BE2C (cell line): ENCODE results near the genes REG1A, LRRTM1 and SUCLG1.

- RRBS = no CpG with 5 or more reads among the region's 3 CpGs
These were observed 87.5 kb downstream of the SEMA4F start for GRCh38 chr2:74741483-74741953.

DNA sequence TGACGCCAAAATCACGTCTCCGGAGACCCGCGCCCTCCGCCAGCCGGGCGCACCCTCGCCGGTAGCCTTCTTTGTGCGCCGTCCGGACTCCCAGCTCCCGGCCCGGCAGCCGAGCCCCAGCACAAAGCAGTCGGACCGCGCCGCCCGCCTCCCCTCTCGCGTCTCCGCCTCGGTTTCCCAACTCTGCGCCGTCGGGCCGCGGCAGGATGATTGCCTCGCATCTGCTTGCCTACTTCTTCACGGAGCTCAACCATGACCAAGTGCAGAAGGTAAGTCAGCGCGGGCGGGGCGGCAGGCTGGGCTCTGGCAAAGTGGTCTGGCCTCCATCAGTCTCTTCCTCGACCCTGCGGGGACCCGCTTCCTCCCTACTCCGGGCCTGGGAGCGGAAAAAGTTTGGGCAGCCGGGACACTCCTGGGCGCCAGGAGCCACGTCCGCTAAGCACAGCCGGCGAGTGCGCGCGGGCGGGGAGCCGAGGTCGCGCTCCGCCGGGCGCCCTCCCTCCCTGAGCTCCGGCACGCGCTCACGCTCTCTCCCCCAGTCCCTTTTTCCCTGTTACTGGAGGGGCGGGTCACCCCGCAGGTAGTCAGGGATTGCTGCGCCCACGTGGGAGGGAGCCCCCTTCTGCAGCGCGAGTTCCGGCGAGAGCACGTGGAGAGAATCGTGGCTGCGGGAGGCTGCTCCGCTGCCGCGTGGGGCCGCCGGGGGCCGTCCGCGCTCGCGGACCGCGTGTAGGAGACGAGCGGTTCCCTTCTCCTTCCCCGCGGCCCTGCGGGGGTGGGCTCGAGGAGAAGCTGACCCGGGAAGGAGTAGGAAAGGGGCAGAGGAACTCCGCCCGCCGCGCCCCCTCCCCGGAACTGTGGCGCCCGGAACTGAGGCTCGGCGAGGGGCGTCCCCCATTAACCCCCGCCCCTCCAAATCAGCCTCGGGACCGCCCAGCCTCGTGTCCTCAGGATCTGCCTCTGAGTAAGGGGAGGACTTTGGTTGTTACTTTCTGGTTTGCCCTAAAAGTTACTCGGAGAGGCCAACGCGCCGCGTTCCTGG, 769 bp downstream of the HK2 start:
- RRBS = 1% methylated on average over 43 of the region's 110 CpGs

- RRBS = no CpG with 5 or more reads among the region's 15 CpGs
These were observed 22.2 kb downstream of the HK2 start for GRCh38 chr2:74855822-74856808.

- RRBS = no CpG with 5 or more reads among the region's 15 CpGs
These were observed 28.4 kb downstream of the HK2 start for GRCh38 chr2:74862078-74862922.

DNA sequence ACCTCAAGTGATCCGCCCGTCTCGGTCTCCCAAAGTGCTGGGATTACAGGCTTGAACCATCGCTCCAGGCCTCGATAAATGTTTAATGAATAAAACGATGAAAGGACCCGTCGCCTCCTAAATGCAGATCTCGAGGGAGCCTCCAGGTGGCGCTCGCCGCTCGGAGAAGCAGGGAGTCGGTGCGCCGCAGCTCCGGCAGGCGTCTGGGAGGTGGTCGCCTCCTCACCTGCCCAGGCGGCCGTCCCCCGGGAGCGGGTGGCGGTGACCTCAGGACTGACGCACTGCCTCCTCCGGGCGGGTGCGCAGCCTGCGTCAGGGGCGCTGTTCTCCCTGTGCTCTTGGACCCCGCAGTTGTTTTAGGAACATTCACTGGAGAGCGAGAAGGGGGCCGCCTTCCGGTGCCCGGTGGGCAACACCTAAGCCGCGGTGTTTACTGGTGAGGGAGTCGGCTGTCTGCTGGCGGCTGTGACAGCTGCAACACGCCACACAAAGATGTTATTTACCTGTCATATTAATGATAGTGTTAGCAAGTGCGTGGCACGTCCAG, 38.6 kb upstream of the POLE4 start:
- RRBS = 3% methylated on average over 17 of the region's 42 CpGs

GRCh38 chr2:75570838-75571585, 10.3 kb upstream of the EVA1A start:
- RRBS = no CpG with 5 or more reads among the region's 8 CpGs

DNA sequence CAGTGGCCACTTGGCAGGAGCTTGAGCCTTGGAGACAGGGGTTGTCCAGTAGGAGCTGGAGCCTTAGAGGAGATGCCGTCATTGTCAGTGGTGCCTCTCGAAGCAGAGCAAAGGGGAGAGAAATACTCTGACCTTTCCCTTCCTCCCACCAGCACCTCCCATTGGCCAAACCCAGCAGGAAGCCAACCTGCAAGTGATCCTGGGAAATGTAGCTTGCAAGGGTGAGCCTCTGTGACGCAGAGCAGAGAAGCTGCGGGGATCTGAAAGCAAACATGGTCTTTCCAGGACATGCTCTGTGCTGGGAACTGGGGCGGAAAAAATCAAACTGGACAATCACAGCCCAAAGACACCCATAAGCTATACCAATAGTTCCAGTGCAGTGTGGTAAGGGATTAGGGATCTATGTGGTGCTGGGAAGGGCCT, 33.6 kb upstream of the MRPL19 start:
- RRBS = no CpG with 5 or more reads among the region's 5 CpGs

DNA sequence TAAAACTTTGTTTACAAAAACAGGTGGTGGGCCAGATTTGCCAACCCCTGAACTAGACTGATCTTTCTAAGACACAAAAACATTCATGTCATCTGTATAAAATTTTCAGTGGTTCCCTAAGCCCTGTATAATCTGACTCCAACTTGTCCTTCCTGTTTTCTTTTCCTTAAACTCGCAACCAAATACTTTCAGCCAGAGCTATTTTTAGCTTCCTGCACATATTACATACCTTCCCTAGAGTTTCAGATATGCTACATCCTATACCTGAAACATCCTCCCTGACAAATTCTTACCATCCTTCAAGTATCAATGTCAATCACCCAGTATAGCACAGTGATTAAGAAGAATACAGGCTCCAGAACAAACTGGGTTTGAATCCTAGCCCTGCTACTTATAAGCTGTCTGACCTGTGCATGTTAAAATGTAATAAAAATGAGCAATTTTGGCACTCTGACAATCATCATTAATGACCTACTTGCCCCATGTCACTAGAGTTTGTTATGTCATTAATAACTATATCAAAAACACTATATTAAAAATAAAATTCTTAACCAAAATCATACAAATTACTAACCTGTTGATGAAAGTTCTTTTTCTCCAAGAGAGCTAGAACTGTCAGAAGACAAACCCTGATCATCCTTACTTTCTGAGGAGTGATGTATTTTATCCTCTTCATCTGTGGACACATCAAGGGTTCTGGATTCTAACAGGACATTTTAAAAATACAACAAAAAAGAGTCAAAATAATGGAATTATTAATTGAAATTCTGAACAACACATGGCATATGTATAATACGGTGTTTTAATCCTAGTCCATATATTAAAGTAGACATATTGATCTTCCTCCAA, 4.5 kb downstream of the GCFC2 start:
- RRBS = no CpG with 5 or more reads among the region's 2 CpGs

DNA sequence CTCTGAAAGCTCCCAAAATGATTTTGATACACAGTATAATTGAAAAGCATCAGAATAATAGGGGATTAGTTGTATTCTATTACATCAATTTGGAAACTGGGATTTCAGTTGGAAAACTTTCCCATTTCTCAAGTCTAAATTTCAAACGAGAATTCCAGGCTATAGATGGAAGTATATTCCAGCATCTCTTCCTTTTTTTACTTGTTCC, 326.9 kb upstream of the GCFC2 start:
- RRBS = no CpG with 5 or more reads among the region's 1 CpG

GRCh38 chr2:78541176-78541523, 484.4 kb upstream of the REG3G start:
- RRBS = no CpG with 5 or more reads among the region's 7 CpGs

GRCh38 chr2:79001231-79001642, 24.3 kb upstream of the REG3G start:
- RRBS = no CpG with 5 or more reads among the region's 1 CpG

DNA sequence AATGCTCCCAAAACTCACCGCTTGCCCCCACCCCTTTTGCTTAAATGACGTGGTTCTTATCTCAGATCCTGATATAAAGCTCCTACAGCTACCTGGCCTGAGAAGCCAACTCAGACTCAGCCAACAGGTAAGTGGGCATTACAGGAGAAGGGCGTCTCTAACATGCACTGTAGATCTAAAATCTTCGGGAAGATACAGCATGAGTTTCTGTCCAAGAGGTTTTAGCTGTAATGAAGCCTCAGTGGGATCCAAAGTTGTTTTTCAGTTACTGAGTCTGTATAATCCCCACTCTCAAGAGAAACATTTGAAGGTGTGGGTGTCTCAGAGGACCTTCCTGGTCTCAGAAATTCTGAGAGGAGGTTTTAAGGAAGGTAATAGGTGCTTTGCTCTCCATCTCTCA, at the start of gene REG1A:
REG1A (plus strand) TSS at position 101 of the 400 bp plus-strand sequence.
- RRBS = no CpG with 5 or more reads among the region's 4 CpGs

DNA sequence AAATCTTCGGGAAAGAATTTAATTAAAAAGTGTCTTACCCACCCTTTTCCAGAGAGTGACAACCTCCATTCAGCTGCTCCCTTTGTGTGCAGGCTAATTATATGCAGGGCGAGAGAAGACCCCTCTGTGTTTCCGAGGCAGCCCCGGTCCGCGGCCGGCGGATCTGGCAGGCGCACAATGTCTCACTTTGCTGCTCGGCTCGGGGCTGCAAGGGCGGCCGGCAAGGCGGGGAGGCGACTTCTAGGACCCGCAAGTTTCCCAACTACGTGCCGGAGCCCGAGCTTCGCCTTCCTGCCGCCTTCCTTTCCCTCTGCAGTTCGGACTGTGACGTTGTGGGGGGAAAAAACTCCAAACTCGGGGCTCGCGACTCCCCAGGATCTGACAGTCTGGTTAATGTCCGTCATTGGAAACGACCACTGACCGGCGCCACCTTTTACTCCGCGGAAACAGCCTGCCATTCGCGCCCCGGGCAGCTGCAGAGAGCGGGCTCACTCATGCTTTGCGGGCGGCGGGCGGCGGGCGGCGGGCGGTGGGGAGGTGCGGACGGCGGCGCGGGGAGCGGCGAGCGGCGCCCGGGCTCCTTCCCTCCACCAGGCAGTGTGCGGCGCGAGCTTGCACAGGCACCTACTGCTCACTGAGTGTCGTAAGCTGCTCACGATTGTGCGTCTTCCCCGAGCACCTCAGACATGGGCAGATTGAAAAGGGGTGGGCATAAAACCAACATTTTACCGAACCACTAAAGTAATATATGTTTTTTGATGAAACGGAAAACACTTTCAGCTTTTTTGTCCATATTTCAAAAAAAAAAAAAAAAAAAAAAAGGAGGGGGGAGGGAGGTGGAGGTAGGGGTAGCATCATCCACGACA, at the start of gene LRRTM1:
LRRTM1 (minus strand) TSS at position 643 of the 866 bp plus-strand sequence.
- RRBS = 2% methylated on average over 19 of the region's 64 CpGs

GRCh38 chr2:84458383-84459401, at the start of gene SUCLG1:
TSS of gene SUCLG1 (minus strand) at chr2:84459280.
- RRBS = 1% methylated on average over 23 of the region's 51 CpGs

GRCh38 chr2:84823984-84824393, 56.9 kb downstream of the TRABD2A start:
- RRBS = 60% methylated on average over 14 of the region's 18 CpGs

DNA sequence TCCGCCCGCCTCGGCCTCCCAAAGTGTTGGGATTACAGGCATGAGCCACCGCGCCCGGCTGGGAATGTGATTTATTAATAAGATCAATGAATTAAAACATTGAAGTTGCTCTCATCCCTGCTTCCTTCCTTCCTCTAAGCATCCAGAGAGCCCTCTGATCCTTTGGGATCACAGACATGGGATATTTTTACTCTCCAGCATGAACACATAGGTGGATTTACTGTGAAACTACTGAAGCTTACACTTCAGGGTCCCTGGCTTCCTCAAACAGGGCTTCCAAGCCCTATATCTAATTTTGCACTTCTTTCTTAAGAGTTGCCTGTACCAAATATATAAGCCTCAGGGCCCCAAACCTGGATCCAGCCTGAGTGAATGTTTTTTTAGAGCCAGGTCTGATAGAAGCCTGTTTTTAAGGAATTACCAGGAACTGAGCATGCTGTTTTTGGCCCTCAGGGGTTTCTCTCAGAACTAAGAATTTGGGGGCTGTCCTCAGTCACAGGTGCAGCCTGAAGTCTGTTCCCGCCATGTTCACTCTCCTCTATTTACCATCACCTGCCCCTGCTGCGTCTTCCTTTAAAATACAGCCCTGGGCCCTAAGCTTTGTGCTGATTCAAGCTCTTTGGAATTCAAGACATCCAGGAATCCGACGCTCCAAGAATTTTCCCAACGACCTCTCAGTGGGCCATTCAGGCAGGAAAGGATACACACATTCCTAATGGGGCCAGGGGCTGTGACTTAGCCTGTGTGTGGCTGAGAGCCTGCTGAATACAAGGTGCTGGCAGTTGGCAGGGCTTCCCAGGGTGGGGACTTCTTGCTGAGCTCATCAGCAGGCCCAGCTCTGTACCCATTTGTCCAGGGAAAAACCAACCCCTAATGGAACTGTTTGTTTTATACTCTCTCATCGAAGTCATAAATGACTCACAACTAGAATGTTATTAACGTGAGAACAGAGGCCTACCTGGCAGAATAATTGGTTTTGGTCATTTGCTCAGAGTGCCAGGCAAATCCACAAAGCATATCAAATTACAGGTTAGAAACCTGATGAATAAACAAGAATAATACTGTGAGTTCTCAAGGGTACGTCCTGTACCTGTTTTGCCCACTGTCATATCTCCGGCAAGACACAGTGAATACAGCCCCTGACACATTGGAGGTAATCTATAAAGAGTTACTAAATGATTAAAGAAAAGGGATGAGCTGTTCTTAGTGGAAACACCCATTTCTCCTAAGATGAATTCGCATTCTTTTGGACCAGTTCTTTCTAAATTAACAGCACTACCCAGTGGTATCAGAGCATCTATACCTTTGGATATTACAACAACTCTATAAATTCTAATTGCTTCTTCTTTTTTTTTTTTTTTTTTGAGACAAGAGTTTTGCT, 12.8 kb upstream of the KCMF1 start:
- RRBS = no CpG with 5 or more reads among the region's 16 CpGs

GRCh38 chr2:85056269-85057026, 76.7 kb upstream of the TCF7L1 start:
- RRBS = no CpG with 5 or more reads among the region's 15 CpGs

- RRBS = no CpG with 5 or more reads among the region's 7 CpGs
These were observed 8.0 kb downstream of the TCF7L1 start for GRCh38 chr2:85141099-85141761.

GRCh38 chr2:85257541-85258159, 70.1 kb downstream of the TGOLN2 start:
- RRBS = 92% methylated on average over 2 of the region's 8 CpGs

- RRBS = no CpG with 5 or more reads among the region's 22 CpGs
These were observed 68.4 kb downstream of the TGOLN2 start for GRCh38 chr2:85258860-85260261.